Left ventricle myocardium (tissue), 1 donor: ENCODE data around the genes RARG and PFDN5.

DNA sequence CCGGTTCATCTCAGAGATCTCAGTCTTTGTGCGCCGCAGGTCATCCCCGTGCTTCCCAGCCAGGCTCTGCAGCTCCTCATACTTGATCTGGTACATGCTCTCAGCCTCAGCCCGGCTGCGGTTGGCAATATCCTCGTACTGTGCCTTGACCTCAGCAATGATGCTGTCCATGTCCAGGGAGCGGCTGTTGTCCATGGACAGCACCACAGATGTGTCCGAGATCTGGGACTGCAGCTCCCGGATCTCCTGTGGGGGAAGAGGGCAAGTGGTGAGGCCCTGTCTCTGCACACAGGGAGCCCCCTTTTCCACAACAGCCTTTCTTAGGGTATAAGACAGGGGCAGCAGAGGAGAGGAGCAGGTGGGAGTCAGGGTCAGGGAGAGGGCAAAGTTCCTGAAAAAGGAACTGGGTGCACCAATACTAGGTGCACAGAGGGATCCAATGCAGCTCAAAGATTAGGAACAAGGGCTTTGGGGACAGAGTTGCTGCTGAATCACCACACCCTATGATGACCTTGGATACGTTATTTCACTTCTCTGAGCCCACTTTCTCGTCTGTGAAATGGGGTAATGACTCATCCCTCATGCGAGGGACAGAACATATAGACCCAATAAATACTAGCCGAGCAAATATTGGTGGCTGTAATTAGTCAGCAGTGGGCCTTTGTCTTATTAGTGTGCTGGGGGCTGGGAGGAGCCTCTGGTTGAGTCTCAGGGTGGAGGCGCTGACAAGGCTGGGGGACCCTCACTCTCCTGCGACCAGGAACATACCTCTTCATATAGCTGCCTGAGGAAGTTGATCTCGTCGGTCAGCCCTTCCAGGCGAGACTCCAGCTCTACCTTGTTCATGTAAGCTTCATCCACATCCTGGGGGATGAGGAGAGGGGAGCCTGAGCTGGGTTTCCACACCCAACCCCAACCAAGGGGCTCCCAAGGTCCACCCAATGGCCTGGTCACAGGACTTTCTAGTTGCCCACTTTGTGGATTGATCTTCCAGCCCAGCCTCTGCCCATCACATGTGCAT is 4.7 kb downstream of the KRT8 start:
- PRO-cap, result no peak

DNA sequence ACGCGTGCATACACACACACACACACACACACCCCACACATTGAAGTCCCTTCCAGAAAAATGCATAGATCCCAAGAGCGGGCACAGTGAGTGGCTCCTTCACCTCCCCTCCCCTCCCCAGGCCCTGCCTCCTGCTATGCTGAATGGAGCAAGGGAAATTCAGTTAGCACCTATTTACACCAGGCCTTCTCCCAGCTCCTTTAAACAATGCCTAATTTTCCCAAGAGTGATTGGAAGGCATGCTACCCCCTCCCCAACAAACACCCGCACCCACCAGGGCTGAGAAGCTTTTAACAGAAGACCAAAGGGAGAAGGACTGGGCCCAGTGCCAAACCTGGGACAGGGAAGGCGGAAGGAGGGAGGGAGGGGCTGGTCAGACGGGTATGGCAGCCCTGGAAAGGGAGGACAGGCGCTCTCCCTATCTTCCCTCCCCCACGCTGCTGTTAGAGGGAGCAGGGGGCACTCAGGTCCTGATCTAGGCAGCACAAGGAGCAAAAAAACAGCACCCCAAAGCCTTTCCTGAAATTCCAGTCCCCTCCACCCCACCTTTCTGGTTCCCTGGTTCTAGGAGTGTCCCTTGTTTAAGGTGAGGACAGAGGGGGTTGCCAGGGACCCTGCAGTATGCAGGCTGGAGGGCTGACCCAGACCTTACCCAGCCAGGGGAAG is 2.2 kb upstream of the KRT8 start:
- PRO-cap, result no peak

DNA sequence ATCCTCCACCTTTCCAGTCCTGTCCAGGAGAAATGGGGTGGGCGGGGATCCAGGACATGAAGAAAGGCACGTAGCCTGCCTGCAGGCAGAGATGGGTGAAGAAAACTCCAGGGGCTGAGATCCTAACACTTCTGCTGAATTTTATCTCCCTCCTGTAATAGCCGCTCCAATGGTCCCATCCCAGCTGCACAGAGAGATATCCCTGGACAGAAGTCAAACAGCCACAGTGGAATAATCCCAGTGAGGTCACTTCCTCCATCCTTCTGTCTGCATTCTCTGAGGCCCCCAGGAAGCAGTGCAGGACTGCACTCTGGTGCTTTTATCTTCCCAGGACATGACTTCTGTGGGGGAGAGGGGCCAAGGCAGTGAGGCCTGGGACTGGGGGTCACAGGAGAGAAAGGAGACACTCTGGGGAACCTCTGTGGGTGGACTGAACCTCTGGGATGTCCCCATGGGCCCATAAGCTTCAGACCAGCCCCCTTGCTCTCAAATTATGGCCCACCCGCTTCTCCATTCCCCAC is 26.4 kb downstream of the KRT18 start:
- PRO-cap, result no peak

DNA sequence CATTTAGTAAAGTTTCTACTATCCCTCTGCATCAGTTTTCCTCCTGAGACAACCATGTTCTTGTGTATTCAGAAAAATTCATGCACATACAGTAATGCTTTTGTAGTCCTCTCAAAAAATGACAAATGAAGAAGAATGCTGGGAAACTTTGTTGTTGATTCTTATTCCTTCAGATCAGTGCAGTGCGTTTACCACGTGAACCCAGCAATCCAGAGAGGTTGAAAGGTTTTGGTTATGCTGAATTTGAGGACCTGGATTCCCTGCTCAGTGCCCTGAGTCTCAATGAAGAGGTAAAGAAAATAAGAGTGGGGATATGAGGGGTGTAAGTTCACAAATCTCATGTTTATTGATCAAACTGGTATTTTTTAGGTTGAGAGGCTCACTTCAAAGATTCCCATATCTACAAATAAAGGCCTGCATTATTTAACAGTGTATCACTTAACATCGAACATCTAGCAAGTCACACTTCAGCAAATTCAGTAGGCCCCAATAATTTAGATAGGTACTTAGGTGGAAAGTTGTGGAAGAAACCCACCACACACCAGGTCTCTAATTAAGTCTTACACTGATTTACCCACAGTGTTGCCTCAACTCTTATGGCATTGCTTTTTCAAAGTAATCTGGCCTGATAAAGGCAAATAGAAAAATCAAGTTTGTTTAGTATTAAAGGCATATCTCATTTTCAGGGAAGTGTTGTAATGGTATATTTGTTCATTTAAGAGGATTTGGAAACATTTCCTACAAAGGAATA is 13.7 kb downstream of the EIF4B start:
- PRO-cap, result no peak

DNA sequence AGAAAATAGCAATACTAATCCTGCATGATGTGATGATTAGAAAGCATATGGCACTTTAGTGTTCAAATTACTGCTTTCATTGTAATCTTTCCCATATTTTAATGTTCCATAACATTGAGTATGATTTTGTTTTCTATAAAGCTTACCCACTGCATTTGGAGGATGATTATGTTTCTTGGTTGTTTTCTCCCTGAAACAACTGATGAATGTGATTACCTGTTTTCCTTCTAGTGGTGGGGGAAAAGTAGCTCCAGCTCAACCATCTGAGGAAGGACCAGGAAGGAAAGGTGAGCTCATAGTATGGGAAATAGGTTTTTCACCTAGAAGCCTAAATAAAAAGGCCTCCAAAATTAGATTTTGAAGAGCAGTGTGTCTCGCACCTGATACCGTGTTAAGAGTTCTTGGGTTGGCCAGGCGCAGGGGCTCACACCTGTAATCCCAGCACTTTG is 11.7 kb upstream of the TNS2 start:
- PRO-cap, result no peak

- PRO-cap, result bidirectional peak, plus-strand start at chr12:53048641, minus-strand start at chr12:53048642; bidirectional peak, plus-strand start at chr12:53048972, minus-strand start at chr12:53048837; bidirectional peak, plus-strand start at chr12:53049228, minus-strand start at chr12:53049017
Observed at GRCh38 chr12:53048467-53049344, 1.2 kb upstream of the TNS2 start.

GRCh38 chr12:53053444-53053954 is 3.6 kb downstream of the TNS2 start:
- PRO-cap, result bidirectional peak, plus-strand start at chr12:53053684, minus-strand start at chr12:53053630

DNA sequence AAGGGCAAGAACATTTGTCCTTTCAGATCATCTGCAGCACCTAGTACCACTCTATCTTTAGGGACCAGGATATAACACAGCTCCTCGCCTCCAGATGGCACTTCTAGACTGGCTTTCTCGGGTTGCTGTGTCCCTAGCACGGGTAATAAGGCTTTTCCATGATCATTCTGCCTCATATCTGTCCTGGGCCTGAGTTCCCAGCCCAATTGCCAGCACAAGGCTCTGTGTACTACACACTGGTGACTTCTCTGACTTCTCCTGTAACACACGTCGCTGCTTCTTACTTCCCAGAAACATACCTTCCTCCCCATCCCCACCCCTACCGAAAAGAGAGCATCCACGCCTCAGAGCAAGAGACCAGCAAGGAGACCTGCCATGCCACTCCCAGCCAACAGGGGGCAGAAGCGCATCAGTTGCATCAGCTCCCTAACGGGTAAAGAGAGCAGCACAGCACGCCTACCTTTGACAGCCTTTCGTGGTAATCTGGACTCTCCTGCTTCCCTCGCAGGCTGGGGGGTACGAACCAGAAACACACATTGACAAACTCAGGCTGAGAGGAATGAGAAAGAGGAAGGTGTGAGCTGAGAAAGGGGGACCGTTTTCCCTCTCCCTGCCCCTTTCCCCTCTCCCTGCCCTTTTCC is 21.2 kb upstream of the ZNF740 start:
- PRO-cap, result no peak

GRCh38 chr12:53208984-53209496 is 2.0 kb upstream of the ITGB7 start:
- PRO-cap, result no peak

GRCh38 chr12:53211387-53211936 is 4.4 kb upstream of the ITGB7 start:
- PRO-cap, result no peak

- PRO-cap, result no peak
Observed at GRCh38 chr12:53216851-53218106, 10.2 kb upstream of the ITGB7 start.

- PRO-cap, result bidirectional peak, plus-strand start at chr12:53219636, minus-strand start at chr12:53219362
Observed at GRCh38 chr12:53219280-53220101, 12.4 kb upstream of the ITGB7 start.

DNA sequence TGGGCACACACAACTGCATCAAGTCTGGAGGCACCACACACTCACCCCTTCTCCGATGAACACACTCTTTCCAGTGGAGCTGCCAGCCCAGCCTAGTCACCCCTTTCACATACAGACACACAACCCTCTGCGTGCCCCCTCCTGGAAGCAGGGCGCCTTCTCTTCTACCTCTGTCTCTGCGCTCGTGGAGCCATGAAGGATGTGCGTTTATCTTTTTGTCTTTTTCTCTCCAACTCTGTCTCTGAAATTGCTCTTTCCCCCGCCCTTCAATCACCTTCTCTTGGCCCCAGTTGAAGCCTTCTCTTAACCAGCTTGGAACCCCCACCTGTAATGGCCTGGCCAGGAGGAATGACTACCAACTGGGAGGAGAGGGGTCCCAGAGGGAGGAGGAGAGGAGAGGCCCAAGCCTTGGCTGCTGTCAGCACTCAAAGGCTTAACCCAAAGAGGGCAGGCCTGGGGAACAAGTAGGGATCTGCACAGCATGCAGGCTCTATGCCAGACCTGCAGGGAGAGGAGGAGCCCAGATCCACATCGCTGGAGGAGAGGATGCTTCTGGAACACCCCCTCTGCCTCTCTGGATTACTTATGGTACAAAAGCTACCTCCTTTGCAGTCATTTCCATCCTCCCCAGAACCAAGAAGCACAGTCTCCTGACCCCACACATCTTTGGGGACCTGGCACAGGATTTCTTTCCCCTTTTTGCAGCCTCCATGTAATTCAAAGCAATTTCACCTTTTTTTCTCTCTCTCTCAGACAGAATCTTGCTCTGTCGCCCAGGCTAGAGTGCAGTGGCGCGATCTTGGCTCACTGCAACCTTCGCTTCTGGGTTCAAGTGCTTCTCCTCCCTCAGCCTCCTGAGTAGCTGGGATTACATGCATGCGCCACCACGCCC is 6.4 kb downstream of the RARG start:
- PRO-cap, result no peak

DNA sequence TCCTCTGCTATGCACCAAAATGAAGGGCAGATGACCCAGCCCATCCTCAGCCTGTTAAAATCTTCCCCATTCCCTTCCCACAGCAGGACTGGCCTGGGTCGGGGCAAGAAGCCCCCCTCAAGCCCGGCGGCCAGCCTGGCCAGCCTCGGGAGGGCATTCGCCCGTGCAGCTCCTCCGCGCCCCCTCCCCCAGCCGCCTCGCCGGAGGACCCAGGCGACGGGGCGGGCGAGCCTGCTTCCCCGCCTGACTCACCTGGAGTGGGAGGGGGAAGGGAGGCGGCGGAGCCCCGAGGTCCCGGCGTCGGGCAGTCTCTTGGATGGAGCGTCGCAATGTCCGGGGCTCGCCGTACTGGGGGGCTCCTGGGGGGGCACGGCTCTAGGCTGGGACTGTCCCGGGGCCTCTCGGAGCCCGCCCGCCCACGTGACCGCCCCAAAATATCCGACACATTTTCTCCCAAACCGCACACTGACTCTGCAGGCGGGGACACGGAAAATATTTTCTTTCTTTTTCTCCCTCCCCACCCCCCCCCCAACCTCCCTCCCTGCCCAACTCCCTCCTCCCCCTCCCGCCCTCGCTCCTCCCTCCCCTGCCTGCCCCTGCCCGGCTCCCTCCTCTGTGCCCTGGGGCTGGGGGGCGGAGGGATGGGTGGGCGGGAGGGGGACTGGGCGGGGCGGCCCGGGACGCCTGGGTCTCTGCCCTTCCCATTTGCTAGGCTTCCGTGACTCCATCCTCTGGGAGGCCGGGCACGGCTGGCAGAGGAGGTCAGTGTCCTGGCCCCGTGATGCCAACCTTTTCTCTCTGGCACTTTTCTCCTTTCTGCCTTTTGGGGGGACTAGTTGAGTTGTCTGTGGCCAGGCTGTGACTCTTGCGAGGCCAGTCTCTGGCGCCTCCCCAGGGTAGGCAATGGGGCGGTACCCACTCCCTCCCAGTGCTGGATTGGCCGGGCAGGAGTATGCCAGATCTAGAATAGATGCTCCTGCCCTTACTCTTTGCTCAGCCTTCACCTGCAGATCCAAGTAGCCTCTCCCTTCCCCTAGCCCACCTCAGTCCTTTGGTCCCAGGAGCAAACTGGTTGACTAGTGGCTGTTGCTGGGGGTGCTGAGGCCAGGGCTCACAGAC is at the start of gene RARG:
Gene RARG (minus strand): TSS at position 488 of the 1,119 bp plus-strand sequence.
- PRO-cap, result no peak

DNA sequence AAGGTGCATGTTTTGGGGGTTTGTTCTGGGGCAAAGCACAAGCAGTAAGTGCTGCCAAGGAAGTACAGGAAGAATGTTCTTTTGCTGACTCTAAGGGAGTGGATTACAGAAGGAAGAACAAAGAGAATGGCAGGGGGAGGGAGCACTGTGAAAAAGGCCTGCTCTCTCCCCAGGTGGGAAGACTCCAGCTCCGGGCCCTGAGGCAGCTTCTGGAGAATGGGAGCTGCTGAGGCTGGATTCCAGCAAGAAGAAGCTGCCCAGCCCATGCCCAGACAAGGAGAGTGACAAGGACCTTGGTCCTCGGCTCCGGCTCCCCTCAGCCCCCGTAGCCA is 7.0 kb upstream of the PFDN5 start:
- PRO-cap, result no peak

DNA sequence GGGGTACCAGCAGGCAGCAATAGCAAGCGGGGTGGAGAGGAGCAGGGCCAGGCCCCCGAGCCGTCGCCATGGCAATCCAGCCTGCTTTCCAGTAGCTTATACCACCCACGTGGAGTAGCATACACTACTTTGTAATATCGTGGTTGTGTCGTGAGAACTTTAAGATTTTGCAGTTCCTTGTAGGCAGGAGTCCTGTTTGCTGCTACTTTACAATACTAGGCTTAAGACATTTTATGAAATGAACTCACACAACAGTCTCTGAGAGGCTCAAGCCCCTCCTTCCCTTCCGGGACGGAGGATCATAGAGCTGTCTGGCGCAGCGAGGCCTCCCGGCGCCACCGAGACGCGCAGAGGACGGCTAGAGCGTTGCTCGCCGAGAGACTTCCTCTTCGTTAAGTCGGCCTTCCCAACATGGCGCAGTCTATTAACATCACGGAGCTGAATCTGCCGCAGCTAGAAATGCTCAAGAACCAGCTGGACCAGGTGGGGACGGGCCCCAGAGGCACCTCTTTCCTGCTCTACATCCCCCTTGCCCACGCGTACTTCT is at the start of gene PFDN5:
Gene PFDN5 (plus strand): TSS at position 386 of the 547 bp plus-strand sequence.
- PRO-cap, result bidirectional peak, plus-strand start at position 403 of the sequence, minus-strand start at position 281 of the sequence

- PRO-cap, result bidirectional peak, plus-strand start at chr12:53324274, minus-strand start at chr12:53324218
Observed at GRCh38 chr12:53323916-53324419, 2.6 kb upstream of the AAAS start.

GRCh38 chr12:53378738-53379023 is 1.3 kb upstream of the SP1 start:
- PRO-cap, result no peak

- PRO-cap, result no peak
Observed at GRCh38 chr12:53380944-53381340, 966 bp downstream of the SP1 start.

DNA sequence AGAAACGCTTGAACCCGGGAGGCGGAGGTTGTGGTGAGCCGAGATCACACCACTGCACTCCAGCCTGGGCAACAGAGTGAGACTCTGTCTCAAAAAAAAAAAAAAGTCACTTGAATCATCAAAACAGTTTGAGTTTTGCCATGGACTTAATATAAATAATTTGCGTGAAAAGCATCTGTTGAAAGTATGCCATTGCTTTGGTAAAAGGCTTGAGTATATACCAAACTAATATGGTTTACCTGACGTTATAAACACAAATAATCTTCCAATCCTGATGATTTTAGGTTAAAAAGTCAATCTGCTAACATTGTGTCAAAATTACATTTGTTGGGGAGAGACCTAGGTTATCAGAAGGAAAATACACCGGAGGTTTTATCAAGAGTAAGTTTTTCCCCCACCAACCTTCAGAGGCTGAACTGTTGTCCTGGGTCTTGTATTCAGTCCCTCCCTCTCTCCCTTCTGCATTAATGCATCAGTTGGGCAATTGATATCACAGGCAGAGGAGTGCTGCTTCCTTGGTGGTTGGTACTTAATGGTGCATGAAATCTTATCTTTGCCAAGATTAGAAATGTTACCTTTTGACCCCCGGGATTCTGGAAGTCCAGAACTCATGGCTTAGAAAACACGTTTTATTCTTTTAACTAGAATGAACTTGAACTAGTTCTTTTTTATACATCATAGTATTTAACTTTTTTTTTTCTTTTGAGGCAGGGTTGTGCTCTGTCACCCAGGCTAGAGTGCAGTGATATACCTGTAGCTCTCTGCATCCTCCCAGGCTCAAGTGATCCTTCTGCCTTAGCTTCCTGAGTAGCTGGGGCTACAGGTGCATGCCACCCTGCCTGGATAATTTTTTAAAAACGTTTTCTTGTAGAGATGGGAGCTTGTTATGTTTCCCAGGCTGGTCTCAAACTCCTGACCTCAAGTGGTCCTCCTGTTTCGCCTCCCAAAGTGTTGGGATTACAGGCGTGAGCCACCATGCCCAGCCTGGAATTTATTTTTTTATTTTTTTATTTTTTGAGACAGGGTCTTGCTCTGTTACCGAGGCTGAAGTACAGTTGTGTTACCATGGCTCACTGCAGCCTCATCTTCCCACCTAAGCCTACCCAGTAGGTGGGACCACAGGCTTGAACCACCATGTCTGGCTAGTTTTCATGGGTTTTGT is 4.8 kb downstream of the PCBP2 start:
- PRO-cap, result no peak